Measurements from ENCODE around the genes UBASH3B, BSX, OR10G7 and ESAM.

- RAMPAGE, long total RNA: no peak
- RRBS, 2 experiments: no CpG with 5 or more reads among the region's 5 CpGs
CAGE:
- cytosol, long polyA minus RNA: no peak
- cytosol, long polyA plus RNA: no peak
- long polyA plus RNA: no peak
- nucleolus, long total RNA: no peak
- nucleus, long polyA plus RNA: no peak
- nucleus, long total RNA: no peak
These were observed 232.9 kb upstream of the UBASH3B start for GRCh38 chr11:122422494-122423155.

- RAMPAGE, long total RNA: no peak
- RRBS, 2 experiments: no CpG with 5 or more reads among the region's 7 CpGs
CAGE:
- cytosol, long polyA minus RNA: no peak
- cytosol, long polyA plus RNA: no peak
- long polyA plus RNA: no peak
- nucleolus, long total RNA: no peak
- nucleus, long polyA plus RNA: no peak
- nucleus, long total RNA: no peak
These were observed 75.0 kb upstream of the UBASH3B start for GRCh38 chr11:122580531-122580851.

DNA sequence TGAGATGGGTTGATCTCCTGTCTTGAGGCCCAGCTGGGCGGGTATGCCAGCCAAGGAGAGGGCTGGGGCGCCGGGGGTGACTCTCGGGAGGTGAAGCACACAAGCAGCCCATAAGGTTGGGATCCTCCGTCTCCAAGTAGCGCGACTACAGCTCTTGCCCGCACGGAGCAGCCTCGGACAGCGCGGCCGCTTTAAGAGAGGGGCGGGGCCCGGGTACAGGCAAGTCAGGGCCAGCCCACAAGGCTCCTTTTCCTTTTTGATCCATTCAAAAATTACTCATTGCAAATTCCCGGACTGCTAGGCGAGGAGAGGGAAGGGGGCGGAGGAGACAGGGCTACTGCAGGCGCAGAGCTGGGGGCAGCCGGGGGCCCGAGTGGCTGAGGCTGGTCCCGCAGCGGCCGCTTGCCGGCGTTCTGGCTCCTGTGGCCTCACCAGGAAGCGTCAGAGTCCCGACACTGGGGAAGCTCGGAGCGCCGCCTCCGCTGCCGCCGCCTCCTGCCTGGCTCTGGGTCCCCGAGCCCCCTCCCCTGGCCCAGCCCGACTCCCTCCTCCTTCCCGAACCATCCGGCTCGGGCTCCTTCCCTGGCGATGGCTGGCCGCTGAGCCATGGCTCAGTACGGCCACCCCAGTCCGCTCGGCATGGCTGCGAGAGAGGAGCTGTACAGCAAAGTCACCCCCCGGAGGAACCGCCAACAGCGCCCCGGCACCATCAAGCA lies at the start of gene UBASH3B:
UBASH3B (plus strand) TSS at position 279 of the 716 bp plus-strand sequence.
- RAMPAGE, long total RNA: no peak
- RRBS, 2 experiments: 2% methylated on average over 12 to 15 of the region's 49 CpGs
CAGE:
- cytosol, long polyA minus RNA: no peak
- cytosol, long polyA plus RNA: no peak
- long polyA plus RNA: no peak
- nucleolus, long total RNA: no peak
- nucleus, long polyA plus RNA: no peak
- nucleus, long total RNA: no peak

DNA sequence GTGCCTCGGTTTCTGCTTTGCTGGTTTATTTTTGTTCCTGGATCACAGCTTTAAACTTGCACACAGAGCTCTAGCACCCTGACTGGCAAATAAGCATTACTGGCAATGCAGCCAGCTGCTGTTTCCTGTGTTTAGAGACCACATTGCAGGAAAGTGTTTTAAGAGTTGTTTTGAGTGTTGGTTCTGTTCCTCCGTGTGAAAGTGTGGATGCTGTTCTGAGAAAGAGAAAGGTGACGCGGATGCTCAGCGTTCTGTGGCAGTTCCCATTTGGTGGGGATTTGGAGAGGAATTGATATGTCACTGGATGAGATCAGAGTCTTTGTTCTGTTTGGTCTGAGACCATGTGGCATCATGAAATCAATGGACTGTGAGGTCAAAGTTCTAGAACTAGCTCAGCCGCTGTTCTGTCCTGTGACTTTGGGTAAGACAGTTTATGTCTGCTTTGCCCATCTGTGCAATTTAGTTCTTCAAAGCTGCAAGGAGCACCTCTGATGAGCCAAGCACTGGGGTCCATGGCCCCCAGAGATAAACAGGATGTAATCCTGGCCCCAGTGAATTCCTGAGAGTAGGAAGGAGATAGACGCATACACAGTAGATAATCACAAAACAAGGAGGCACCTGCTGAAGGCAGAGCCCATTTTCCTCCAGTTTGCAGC lies 19.8 kb downstream of the UBASH3B start:
- RAMPAGE, long total RNA: no peak
- RRBS, 2 experiments: no CpG with 5 or more reads among the region's 7 CpGs
CAGE:
- cytosol, long polyA minus RNA: no peak
- cytosol, long polyA plus RNA: no peak
- long polyA plus RNA: no peak
- nucleolus, long total RNA: no peak
- nucleus, long polyA plus RNA: no peak
- nucleus, long total RNA: no peak

DNA sequence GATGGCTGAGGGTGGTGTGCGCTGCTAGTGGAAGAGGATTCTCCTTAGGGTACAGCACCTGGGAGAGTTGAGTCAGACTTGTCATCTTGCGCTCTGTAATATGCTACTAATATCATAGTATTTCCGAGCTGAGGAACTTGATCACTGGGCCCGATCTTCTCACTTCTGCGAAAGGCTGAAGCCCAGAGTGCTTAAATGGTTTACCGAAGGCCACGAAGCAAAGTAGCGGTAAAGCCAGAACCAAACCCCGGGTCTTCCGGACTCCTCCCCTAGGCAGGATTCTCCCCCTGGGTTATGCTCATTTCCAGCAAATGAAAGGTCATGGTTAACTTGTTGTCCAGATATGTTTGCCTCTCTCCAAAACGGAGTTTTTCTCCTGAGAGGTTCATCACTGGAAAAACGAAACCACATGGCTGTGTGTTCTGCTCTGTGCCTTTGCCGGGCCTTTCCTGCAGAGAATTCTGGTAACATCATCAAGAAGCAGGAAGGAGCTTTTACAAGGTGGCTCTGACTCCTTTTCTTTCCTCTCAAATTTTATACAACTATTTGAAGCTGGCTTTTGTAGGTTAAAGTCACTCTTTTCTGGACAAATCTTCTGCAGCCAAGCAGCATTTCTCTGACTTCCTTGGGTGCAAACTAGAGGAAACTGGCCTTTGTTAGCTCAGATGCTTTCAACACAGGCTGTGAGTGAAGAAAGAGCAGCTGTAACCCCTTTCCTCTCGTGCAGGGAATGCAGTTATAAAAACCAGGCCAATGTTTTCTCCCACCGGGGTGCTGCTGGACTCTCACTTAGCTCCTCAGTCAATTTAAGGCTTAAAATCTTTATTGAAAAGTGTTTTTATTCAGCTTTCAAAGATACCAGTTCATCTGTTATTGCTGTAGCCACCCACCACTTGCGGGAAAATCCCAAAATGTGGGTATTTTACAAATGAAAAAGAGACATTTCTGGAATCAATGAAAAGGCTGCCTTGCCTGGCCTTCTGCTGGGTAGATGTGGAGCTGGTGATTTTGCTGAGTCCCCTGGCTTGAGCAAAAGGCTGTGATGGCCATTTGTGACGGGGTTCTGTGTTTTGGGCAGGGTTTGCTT lies 35.6 kb downstream of the UBASH3B start:
- RAMPAGE, long total RNA: no peak
- RRBS, 2 experiments: no CpG with 5 or more reads among the region's 17 CpGs
CAGE:
- cytosol, long polyA minus RNA: no peak
- cytosol, long polyA plus RNA: no peak
- long polyA plus RNA: no peak
- nucleolus, long total RNA: no peak
- nucleus, long polyA plus RNA: no peak
- nucleus, long total RNA: no peak

GRCh38 chr11:122779212-122779955 lies 58.9 kb upstream of the CRTAM start:
- RAMPAGE, long total RNA: no peak
- RRBS, 2 experiments: no CpG with 5 or more reads among the region's 15 CpGs
CAGE:
- cytosol, long polyA minus RNA: no peak
- cytosol, long polyA plus RNA: no peak
- long polyA plus RNA: no peak
- nucleolus, long total RNA: no peak
- nucleus, long polyA plus RNA: no peak
- nucleus, long total RNA: no peak

GRCh38 chr11:122808590-122808979 lies 29.7 kb upstream of the CRTAM start:
- RAMPAGE, long total RNA: no peak
- RRBS, 2 experiments: no CpG with 5 or more reads among the region's 2 CpGs
CAGE:
- cytosol, long polyA minus RNA: no peak
- cytosol, long polyA plus RNA: no peak
- long polyA plus RNA: no peak
- nucleolus, long total RNA: no peak
- nucleus, long polyA plus RNA: no peak
- nucleus, long total RNA: no peak

DNA sequence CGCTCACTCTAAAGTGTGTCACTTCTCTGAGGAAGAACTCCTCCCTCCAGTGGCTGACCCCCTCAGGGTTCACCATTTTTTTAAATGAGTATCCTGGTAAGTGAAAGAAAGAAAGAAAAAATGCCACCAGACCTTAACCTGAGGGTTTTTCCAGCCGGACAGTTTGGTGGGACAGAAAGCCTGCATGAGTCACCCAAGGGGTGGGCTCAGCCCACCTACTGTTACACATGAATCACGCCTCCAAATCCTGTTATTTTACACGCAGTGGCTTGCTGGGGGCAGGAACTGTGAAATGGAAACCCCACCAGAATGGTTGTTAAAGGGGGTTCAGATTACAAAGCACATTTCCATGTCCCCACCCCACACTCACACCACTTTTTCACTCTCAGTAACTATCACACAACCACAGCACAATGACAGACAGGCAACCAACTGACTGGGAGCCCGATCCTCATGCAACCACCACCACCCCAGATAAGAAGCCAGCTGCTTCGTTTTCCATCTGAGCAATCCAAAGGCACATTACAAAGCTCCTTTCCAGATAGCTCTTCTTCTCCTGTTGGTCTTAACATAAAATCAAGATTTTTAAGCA lies 11.9 kb downstream of the CRTAM start:
- RAMPAGE, long total RNA: no peak
- RRBS, 2 experiments: no CpG with 5 or more reads among the region's 6 CpGs
CAGE:
- cytosol, long polyA minus RNA: no peak
- cytosol, long polyA plus RNA: no peak
- long polyA plus RNA: no peak
- nucleolus, long total RNA: no peak
- nucleus, long polyA plus RNA: no peak
- nucleus, long total RNA: no peak

GRCh38 chr11:122981556-122982242 lies at the start of gene BSX:
Gene BSX, minus strand, starts transcription at chr11:122981834.
- RAMPAGE, long total RNA: no peak
- RRBS, 2 experiments: 18 to 21% methylated on average over 19 of the region's 31 CpGs
CAGE:
- cytosol, long polyA minus RNA: no peak
- cytosol, long polyA plus RNA: no peak
- long polyA plus RNA: no peak
- nucleolus, long total RNA: no peak
- nucleus, long polyA plus RNA: no peak
- nucleus, long total RNA: no peak

- RAMPAGE, long total RNA: no peak
- RRBS, 2 experiments: no CpG with 5 or more reads among the region's 8 CpGs
CAGE:
- cytosol, long polyA minus RNA: no peak
- cytosol, long polyA plus RNA: no peak
- long polyA plus RNA: no peak
- nucleolus, long total RNA: no peak
- nucleus, long polyA plus RNA: no peak
- nucleus, long total RNA: no peak
These were observed 1.3 kb downstream of the HSPA8 start for GRCh38 chr11:123060492-123061114.

DNA sequence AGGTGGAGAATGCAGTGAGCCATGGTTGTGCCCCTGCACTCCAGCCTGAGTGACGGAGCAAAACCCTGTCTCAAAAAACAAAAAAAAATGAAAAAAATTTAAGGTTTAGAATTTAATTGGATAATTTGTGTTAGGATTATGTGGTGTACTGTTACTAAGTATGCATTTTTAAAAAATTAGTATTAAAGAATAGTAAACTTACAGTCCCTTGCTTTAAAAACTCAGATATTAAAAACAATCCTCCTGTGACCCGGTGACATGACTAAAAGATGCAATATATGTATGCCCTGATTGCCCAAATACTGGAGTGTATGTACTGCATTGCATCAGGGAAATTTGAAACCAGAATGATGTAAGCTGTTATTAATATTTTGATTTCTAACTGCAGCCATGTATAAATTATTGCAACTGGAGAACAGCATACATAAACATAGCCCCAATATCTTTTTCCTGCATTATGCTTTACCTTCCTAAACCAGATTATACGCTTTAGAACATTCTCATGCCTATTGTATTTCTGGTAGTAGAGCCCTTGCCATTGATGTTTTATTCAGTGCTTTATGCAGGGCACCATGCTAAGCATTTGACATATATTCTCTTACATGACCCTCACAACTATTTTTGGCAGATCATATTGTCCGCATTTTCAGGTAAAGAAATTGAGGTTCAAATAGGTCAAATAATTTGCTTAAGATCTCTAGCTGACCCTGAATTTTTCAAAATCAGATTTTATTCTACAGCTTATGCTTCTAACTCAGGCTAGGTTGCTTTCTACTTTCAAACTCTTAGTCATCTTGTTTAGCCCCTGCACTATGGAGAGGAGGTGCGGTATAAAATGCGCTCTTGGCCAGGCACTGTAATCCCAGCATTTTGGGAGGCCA lies 3.8 kb upstream of the HSPA8 start:
- RAMPAGE, long total RNA: no peak
- RRBS, 2 experiments: no CpG with 5 or more reads among the region's 6 CpGs
CAGE:
- cytosol, long polyA minus RNA: no peak
- cytosol, long polyA plus RNA: no peak
- long polyA plus RNA: no peak
- nucleolus, long total RNA: no peak
- nucleus, long polyA plus RNA: no peak
- nucleus, long total RNA: no peak

GRCh38 chr11:123072306-123072673 lies 10.4 kb upstream of the HSPA8 start:
- RAMPAGE, long total RNA: no peak
- RRBS, 2 experiments: no CpG with 5 or more reads among the region's 2 CpGs
CAGE:
- cytosol, long polyA minus RNA: no peak
- cytosol, long polyA plus RNA: no peak
- long polyA plus RNA: no peak
- nucleolus, long total RNA: no peak
- nucleus, long polyA plus RNA: no peak
- nucleus, long total RNA: no peak

DNA sequence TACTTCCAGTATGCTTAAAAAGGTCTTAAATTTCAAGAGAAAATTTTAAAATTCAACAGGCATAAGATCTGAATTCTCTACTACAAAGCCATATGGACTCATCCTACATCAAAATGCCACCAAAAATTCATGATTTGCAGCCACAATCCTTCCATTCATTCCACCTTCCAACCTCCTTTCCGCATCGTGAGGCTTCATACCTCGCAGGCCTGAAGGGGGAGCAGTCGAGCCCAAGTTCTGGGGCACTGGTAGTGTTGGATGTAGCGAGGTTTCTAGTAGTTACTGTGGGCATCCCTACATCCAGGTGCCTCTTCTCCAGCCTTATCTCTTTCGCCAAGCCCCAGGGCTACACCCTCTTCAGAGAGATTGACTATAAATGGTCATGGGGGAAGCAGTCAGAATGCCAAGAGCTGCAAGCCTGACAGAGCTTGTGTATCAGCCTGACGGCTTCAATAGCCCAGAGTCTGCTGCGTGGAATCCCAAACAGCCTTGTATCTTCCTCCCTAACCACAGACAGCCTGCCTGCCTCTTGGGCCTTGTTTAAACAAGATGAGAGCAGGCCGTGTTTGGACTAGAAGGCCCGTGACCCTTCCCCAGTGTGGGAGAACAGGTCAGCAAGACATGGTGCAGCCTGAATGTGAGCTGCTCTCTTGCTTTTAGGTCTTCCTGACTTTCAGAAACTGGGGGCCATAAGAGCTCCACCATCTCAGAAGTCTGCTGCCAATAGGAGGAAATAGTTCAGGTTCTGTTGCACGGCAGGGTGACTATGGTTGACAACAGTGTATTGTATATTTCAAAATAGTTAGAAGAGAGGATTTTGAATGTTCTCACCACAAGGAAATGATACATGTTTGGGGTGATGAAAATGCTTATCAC lies 28.8 kb downstream of the CLMP start:
- RAMPAGE, long total RNA: no peak
- RRBS, 2 experiments: no CpG with 5 or more reads among the region's 11 CpGs
CAGE:
- cytosol, long polyA minus RNA: no peak
- cytosol, long polyA plus RNA: no peak
- long polyA plus RNA: no peak
- nucleolus, long total RNA: no peak
- nucleus, long polyA plus RNA: no peak
- nucleus, long total RNA: no peak

DNA sequence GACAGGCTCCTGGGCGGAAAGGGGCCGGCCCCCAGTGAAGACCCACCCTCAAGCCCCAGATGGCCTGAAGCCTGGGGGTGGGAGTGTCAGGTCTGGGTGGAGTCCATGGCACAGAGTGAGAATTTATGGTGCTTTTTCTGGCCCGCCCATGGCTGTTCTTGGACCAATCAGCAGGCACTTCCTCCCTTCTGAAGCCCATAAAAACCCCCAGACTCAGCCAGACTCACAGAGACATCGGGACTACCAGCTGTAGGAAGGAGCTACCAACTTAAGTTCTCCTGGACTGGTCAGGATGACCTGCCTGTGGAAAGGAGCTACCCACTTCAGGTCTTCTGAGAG lies 104.0 kb upstream of the CLMP start:
- RAMPAGE, long total RNA: no peak
- RRBS, 2 experiments: no CpG with 5 or more reads among the region's 4 CpGs
CAGE:
- cytosol, long polyA minus RNA: no peak
- cytosol, long polyA plus RNA: no peak
- long polyA plus RNA: no peak
- nucleolus, long total RNA: no peak
- nucleus, long polyA plus RNA: no peak
- nucleus, long total RNA: no peak

DNA sequence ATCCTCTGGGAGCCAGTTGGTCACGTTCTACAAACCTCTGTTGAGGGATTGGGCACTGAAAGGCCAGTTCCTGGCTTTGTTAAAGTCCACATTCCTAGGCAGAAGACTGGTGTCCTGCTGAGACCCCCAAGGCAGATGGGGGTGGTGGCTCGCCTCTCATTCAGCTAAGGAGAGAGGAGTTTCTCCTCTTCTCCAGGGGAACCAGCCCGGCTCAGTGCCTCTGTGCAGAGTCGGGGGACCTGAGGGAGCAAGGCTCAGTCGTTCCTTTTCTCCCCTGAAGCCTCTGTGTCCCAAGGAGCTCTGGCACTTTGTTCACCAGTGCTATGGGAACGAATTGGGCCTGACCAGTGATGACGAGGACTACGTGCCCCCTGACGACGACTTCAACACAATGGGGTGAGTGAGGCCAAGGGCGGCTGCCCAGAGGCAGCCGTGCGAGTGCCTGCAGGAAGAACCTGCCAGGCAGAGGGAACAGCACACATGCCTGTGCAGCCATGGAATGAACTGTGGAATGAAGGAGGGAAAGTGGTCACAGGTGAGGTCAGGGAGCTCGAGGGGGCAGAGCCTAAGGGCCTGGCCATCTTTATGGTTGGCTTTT lies 51.2 kb downstream of the SCN3B start:
- RAMPAGE, long total RNA: no peak
- RRBS, 2 experiments: no CpG with 5 or more reads among the region's 14 CpGs
CAGE:
- cytosol, long polyA minus RNA: no peak
- cytosol, long polyA plus RNA: no peak
- long polyA plus RNA: no peak
- nucleolus, long total RNA: no peak
- nucleus, long polyA plus RNA: no peak
- nucleus, long total RNA: no peak

GRCh38 chr11:124041197-124041737 lies at the start of gene OR10G7:
Gene OR10G7, minus strand, starts transcription at chr11:124041325.
- RAMPAGE, long total RNA: no peak
- RRBS, 2 experiments: no CpG with 5 or more reads among the region's 1 CpG
CAGE:
- cytosol, long polyA minus RNA: no peak
- cytosol, long polyA plus RNA: no peak
- long polyA plus RNA: no peak
- nucleolus, long total RNA: no peak
- nucleus, long polyA plus RNA: no peak
- nucleus, long total RNA: no peak

DNA sequence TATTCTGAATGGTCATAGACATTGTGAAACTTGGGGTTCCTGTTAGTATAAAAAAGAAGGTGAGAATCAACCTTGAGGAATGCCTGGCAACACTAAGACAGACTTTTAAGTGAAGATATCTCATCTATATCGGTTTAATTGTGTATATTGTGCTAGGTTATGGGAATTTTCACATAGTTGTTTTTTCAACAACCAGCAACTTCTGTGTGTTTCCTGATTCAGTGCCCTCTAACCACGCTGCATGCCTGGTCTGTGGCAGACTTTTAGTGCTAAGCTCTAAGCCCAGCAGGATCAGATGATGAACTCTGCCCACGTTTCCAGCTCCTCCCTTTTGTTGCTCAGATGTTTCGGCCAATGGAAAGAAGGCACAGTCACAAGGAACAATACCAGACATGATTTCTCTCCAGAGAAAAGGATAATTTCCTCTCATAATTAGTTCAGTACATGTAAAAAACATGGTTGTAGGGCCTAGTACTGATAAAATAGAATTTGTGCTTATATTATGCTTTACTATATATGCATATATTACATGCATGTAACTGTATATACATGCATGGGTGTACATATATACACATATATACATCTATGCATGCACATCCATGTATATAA lies 1.3 kb upstream of the VWA5A start:
- RAMPAGE, long total RNA: no peak
- RRBS, 2 experiments: no CpG with 5 or more reads among the region's 4 CpGs
CAGE:
- cytosol, long polyA minus RNA: no peak
- cytosol, long polyA plus RNA: no peak
- long polyA plus RNA: no peak
- nucleolus, long total RNA: no peak
- nucleus, long polyA plus RNA: no peak
- nucleus, long total RNA: no peak

- RAMPAGE, long total RNA: start-site peak on the plus strand at chr11:124762391-124762428, 34 and 21 reads in 2 replicates
- RRBS, 2 experiments: 1% methylated on average over 33 of the region's 58 CpGs
CAGE:
- cytosol, long polyA minus RNA: start-site peak on the minus strand at chr11:124762283-124762292, 91 reads
- cytosol, long polyA plus RNA: no peak
- long polyA plus RNA: start-site peak on the minus strand at chr11:124762286-124762294, 81 and 119 reads in 2 replicates
- nucleolus, long total RNA: start-site peak on the minus strand at chr11:124762282-124762305, 182 reads
- nucleus, long polyA plus RNA: no peak
- nucleus, long total RNA: no peak
These were observed at the start of gene ESAM for GRCh38 chr11:124762124-124762712. Gene ESAM, minus strand, starts transcription at chr11:124762290.

DNA sequence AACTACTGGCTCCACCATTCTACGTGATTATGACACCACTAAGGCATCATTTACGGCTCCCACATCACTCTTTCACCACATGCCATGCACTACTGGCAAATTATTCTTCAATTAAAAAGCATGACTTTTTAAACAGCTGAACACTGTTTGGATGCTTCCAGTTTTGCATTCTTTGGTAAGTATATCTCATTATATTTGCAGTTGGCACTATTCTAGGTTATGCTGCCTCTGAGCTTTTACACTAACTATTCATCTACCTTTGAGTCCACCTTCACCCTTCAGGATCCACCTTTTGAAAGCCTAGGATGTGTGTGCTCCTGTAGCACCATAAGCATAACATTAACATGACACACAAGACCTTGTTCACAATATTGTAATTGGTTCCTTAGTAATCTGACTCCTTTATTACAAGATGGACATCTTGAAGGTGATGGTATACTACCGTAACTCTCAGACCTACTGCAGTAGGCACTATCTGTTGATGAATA lies 7.9 kb downstream of the MSANTD2 start:
- RAMPAGE, long total RNA: no peak
- RRBS, 2 experiments: no CpG with 5 or more reads among the region's 3 CpGs
CAGE:
- cytosol, long polyA minus RNA: no peak
- cytosol, long polyA plus RNA: no peak
- long polyA plus RNA: no peak
- nucleolus, long total RNA: no peak
- nucleus, long polyA plus RNA: no peak
- nucleus, long total RNA: no peak

DNA sequence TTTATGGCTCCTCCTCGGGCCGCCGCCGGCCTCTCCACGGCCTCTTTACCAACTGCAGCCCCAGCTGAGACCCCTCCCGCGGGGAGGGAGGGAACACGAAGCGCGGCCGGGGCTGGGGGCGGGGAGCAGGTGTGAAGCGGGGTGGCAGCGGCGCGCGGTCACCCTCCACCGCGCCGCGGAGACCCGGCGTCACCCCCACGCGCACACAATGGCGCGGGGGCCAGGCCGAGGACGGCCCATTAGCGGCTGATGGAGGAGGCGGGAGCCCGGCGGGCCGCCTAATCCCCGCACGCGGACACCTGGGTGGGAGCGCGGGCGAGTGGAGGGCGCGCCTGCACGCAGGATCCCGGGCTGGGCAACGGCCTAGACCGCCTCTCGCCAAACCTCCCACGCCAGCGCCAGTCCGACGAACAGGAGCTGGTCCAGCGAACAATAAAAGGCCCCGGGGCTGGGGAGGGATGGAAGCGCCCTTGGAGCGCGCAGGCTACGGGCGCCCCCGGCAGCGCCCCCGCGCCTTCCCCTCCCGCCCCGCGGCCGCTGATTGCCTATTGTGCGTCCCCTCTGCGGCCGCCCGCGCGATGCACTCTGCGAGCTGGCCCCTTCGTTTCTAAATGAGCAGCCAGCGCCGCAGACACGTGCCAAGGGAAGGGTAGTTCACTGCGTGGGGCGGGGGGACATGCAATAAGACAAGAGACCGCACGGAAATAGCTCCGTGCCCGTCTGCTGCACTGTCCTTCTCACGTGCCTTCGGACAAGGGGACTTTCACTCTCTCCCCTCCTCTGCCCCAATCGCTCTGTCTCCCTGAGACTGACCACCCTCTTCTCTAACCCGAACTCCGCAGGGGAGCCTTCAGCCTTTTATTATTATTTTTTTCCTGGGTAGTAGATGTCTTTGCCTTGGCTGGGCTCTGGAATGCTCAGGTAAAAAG lies 25.7 kb upstream of the ROBO3 start:
- RAMPAGE, long total RNA: no peak
- RRBS, 2 experiments: 4 to 8% methylated on average over 50 of the region's 88 CpGs
CAGE:
- cytosol, long polyA minus RNA: no peak
- cytosol, long polyA plus RNA: no peak
- long polyA plus RNA: no peak
- nucleolus, long total RNA: no peak
- nucleus, long polyA plus RNA: no peak
- nucleus, long total RNA: no peak